Neutrophil (primary cell): ENCODE measurements around the gene MORN2.

GRCh38 chr2:38720914-38721376, 30.2 kb downstream of the SRSF7 start:
- PRO-cap: no peak

- PRO-cap: no peak
Measured at GRCh38 chr2:38748749-38749768, 2.1 kb downstream of the SRSF7 start.

- PRO-cap: no peak
Measured at GRCh38 chr2:38875561-38876623, at the start of gene MORN2. Gene MORN2, plus strand, starts transcription at chr2:38875976.

DNA sequence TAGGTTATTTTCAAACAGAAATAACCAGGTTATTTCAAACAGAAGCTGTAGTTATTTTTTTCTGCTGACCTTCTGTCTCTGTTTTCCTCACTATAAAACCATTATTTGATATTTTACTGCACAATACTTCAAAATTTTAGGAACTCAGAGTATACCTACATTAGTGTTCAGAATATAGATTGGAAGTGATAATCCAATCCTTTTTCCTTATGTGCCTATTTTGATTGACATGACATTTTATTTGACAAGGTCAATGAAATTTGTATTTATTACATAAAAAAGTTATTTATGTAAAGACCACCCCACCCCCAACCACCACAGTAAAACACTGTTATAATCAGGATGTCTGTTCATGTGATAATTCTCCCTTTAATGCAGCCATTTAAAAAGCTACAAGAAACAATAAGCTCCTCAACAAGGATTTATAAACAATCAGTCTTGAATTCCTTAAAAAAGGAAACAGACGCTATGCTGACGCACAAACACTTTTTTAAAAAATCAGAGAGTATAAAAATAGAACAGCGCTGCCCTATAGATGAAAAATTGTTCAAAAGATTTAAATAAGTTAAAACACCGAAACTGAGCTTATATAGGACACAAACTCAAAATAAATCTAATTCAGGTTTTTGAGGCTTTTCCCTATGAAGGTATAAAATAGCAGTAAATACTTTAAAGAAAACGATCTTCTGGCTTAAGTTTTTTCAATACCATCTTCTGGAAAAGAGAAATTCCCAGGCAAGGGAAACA, 102.2 kb downstream of the SOS1 start:
- PRO-cap: no peak

DNA sequence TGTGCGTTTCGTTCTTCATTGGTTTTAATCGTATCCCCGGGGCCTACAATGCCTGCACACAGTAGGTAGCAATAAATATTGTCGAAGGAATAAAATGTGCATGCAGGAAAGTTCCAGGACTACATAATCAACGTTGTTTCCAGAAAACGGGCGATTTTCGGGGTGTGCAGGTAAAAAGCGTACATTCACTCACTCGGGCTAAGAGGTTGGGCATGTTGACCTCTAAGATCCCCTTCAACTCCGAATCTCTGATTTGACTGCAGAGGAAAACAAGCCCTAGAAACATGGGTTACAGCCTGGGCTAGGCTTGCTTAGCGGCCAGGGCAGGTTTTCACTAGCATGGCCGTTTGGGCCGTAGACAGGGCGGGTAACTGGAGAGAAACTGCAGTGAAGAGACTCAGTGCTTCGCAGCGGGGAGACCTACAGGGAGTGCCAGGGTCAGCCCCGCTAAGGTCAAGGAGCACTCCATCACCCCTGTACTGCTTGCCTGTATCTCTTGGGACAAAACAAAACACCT, 2.9 kb upstream of the SOS1 start:
- PRO-cap: no peak

DNA sequence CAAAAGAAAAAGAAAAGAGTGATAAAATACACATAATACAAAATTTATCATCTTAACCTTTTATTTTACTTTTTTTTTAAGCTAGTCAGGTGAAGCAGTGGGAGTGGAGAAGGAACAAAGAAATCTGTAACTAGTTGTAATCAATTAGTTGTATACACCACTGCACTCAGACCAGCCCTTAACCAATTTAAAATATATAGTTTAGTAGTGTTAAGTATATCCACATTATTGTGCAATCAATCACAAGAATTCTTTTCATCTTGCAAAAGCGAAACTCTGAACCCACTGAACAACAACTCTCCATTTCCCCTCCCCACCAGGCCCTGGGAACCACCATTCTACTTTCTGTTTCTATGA, 7.9 kb upstream of the SOS1 start:
- PRO-cap: no peak

DNA sequence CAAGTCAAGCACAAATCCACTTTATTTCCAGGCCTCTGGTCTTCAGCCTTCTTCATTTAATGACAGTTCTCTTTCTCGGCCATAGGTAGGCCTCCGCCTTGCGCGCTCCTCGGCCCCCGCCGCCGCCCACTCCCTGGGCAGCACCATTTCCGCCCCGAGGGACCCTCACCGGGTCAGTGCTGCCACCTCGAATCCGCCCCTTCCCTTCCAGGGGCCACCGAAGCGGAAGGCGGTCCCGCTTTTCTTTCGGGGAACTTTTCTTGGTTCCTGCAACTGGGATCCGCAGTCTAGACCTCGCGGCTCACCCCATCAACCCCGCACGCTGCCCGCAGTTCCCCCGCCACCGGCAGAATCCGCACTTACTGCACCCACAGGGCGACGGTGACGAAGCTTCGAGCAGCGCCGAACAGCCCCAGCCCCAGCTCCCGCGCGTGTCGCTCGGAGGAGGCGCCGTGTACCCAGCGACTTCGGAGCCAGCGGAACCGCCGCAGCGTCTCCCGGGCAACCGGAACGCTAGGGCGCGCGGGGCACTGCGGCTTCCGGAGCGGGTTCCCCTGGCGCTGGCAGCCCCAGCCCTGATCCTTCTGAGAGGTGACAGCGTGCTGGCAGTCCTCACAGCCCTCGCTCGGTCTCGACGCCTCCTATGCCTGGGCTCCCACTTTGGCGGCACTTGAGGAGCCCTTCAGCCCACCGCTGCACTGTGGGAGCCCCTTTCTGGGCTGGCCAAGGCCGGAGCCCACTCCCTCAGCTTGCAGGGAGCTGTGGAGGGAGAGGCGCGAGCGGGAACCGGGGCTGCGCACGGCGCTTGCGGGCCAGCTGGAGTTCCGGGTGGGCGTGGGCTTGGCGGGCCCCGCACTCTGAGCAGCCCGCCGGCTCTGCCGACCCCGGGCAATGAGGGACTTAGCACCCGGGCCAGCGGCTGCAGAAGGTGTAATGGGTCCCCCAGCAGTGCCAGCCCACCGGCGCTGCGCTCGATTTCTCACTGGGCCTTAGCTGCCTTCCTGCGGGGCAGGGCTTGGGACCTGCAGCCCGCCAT, 123.0 kb upstream of the SOS1 start:
- PRO-cap: no peak

- PRO-cap: no peak
Measured at GRCh38 chr2:39334018-39334599, 103.0 kb downstream of the MAP4K3 start.

DNA sequence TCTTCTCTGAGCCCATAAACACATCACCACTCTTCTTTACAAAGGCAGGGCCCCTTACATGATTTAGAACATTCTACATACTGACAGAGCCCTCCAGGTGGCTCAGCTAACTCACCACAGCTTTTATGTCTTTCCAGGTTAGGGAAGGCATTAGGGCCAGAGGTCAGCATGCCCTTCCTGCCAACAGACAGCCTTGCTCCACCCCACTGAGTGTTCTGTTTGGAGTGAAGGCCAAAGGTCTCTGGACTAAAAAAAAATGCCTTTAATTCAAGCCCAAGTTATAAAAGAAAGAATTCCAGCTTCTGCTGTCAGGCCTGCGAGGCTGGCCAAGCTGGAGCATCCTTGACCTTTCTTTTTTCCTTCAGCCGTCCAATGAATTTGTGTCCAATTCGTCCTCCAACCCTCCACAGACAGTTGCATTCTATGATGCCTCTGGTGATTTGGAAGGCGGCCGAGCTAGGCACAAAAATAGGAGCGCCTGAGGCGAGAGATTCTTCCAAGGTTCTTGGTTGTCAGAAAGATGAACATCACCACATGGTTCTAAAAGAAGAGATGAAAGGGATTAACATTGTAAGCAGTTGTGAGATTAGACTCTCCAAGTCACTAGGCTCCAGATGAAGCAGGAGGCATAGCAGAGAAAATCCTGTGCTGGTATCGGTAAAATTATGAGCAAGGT, 75.2 kb upstream of the MAP4K3 start:
- PRO-cap: no peak

DNA sequence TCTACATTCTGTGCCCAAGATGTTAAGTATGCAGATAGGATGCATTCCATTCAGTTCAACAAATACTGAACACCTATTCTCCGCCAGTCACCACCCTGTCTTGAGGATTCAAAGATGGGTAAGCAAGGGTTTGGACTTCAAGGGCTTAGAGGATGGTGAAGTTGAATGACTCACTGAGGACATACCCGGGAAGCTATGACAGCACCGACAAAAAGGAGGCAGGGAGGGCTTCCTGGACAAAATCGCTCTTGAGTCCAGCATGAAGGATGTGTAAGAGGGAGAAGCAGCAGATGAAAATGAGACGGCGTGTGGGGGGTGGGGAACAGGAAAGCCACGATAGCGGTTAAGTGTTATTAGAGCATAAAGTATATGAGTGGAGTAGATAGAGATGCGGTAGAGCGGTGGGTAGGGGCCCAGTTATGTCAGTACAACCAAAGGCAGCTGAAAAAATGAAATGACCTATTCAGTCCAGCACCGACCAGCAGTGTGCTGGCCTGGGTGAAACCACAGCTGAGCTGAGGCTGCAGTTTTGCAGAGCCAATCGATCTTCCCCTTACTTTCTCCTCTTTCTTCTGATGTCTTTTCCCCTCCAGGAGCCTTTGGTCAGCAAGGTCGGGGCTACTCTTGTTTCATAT, 1.8 kb upstream of the THUMPD2 start:
- PRO-cap: no peak

- PRO-cap: no peak
Measured at GRCh38 chr2:40451317-40451424, 719 bp downstream of the SLC8A1 start.

GRCh38 chr2:40454157-40454710, 2.3 kb upstream of the SLC8A1 start:
- PRO-cap: no peak

- PRO-cap: no peak
Measured at GRCh38 chr2:41896409-41896781, 151.4 kb upstream of the PKDCC start.

- PRO-cap: no peak
Measured at GRCh38 chr2:42051397-42052568, 4.0 kb downstream of the PKDCC start.

- PRO-cap: no peak
Measured at GRCh38 chr2:42053743-42054811, 6.3 kb downstream of the PKDCC start.

DNA sequence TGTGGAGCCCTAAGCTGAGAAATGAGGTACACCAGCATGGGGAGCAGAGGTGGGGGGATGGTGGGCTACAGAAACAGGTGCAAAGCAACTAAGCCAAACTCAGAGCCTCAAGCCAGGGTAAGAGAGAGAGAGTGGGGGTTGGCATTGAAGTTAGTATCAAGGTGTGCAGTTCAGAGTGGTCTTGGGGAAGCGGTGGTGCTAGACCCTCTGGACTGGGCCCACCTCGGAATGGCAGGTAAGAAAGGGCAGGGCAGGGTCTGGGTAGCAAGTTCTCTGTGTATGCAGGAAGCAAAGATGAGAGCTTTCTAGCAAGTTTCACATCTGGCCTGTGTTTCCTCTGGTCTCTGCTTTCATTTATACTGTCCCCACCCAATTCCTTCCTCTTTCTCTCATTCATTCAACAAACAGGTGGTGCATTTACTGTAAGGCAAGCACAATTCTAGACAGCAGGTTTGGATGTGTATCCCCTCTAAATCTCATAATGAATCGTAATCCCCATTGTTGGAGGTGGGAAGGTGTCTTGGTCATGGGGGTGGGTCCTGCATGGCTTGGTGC, 51.6 kb downstream of the PKDCC start:
- PRO-cap: no peak

- PRO-cap: no peak
Measured at GRCh38 chr2:42106002-42106389, 58.2 kb downstream of the PKDCC start.

DNA sequence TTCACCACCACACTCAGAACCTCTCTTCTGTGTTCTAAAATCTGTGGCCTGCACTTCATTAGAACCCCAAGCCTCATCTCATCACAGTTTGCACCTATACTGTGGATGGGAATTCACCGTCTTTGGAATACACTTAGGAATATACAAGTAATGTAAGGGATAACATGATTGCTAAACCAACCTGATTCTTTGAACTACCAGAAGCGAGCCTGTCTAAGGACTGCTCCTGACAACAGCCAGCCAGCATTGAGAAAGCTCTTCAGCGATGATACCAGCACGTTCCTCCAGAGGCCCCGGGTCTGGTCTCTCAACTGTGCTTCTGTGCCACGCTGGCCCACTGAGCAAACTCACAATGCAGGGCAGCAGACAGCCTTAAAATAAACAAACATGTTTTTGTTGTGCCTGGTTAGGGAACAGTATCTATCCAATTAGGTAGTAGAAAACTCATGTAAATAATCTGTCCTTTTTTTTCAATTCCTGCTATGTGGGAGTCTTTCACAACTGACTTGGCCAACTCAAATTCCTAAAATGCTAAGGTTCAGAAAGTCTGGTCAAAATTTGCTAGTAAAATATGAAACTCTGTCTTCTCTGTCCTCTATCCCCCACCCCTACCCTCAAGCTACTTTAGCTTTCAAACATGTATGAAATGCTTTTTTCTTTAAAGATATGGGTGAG, 21.5 kb upstream of the EML4 start:
- PRO-cap: no peak

GRCh38 chr2:42163544-42163812, 5.7 kb upstream of the EML4 start:
- PRO-cap: no peak

GRCh38 chr2:42338189-42338628, 22.8 kb downstream of the COX7A2L start:
- PRO-cap: no peak